Renal cortical epithelial cell (primary cell): ENCODE measurements around the genes UBE2G2 and ADARB1.

DNA sequence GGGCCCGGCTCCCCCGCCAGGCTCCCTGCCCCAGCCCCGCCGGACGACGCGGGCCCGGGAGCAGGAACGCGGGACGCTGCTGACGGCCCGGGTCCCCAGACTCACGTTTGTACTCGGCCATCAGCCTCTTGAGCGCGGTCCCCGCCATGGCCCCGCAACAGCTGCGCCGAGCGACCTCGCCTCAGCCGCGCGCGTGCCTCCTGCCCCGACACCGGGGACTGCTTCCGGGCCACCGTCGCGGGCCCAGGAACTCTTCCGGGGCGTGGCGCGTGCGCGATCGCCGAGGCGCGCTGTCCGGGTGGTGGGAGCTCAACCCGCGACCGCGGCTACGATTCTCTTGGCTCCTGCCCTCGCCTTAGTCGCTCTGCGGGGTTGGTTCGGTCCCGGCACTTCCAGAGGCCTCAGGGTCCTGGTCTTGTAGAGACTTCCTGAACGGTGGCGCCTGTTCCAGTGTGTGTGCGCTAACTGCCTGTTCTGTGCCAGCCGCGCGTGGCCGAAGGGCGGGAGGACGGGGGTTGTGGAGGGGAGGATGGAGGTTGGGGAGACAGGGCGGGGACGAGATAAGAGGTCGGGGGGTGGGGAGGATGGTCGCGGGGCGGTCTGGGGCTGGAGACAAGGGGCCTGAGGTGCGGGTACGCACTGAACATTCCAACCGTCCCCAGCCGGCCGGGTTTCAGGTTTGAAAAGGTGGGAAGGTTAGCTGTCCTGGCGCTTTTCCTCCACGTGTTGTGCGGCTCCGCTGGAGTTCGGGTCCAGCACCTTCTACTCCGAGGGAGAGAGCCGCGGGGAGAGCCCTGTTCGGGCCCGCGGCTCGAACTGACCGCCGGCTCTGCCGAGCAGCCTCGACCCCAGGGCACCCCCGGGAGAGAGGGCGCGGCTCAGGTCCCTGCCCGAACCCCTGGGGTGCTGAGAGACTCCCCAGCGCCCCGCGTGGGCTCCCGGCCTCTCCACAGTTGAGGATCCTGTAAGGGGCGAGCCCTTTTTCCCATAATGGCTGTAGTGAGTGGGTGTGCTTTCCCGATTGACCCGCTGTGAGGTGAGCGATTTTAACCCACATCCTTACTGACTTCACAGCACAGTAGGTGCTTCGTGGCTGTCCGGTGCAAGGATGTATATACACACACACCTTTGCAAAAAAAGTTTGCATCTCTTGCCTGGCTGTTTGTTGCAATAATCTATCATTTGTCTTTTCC lies at the start of gene UBE2G2:
Gene UBE2G2 (minus strand): TSS at position 220 of the 1,193 bp plus-strand sequence.
- RRBS, result 2% methylated on average over 33 of the region's 104 CpGs

GRCh38 chr21:44817242-44817789 lies 546 bp downstream of the SUMO3 start:
- RRBS, result under 1% methylated on average over 11 of the region's 58 CpGs

DNA sequence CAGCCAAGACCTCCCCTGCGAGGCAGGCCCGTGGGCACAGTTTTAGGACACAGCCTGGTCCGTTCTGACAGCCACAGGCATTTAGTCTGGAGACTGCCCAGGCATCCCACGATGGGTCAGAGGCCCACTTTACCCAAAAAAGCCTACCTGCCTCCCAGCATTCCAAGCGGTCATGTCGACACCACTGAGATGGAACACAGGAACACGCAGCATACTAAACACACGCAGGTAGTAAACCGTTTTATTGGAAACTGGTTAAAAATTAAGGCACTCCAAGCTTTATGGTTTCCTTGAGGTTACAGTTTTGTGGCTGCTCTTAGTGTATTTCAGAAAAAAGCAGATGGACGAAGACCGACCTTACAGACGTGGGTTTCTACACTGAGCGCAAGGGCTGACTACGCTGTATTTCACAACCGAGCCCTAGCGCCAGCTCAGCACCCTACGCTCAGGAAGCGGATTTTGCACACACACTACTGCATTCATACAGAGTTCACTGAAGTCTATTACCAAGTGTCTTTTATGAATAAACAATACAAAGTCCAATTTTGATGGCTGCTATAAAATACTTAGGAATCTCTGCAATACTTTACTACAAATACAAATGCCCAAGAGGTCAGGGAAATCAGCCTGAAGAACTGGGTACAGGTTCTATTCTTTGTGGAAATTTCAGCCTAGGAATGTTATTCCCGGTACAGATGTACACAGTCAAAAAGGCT lies 24.0 kb downstream of the PTTG1IP start:
- RRBS, result no CpG with 5 or more reads among the region's 19 CpGs

DNA sequence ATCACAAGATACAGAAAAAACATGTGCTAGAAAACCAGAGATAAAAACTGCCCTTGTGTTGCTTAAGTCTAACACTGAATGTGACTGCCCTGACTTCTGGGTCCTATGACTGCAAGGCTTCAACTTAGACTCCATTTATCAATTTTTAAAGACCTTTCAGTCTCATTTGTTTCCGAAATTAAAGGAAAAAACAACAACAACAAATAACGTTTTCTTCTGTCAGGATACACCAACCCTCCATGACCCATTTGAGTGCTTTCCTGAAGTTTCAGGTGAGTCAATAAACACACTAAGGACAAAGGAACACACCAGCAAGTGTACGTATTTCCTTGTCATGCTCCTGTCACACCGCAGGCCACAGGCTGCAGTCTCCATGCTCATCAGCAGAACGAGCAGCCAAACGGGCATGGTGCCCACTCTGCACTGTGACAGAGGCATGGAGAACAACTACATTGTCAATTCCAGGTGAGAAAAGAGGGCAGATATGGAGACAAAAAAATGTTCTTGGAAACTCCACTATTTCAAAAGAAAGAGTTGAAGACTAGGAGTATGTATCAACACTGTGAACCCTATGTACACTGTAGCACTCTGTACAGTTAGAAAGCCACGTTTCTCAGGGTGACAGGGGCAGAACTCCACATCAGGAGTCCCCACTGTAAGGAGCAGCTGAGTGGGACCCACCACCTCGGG lies 2.7 kb downstream of the PTTG1IP start:
- RRBS, result no CpG with 5 or more reads among the region's 8 CpGs

DNA sequence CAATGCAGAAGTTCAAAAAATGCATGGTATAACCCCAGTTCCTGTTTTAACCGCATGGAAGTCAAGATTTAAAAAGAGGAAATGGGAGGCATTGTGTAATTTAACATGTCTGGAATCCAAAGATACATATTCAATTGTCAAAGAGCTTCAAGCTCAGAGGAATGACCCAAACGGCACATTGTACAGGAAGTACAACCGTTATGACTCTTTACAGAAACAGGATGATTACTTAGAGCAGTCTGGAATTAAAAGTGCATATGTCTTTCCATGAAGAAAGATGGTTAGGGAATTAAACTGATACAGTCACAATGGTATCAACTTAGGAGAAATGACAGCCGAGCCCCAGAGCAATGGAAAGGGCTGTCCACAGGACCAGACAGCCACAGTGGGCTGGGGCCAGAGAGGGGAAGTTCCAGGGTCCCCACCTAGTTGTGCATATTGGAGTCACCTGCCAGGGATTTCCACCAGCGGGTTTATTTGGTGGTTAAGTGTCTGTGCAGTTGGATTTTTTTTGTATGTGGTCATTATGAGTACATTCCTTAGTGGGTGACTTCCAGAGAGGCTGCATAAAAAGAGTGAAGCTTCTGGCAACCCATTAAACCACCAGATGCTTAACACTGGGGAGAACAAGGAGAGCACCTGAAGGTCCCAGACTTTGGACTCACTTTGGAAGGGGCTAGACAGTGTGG lies 7.6 kb upstream of the PTTG1IP start:
- RRBS, result no CpG with 5 or more reads among the region's 5 CpGs

GRCh38 chr21:44907587-44907918 lies 13.1 kb downstream of the ITGB2 start:
- RRBS, result no CpG with 5 or more reads among the region's 10 CpGs

DNA sequence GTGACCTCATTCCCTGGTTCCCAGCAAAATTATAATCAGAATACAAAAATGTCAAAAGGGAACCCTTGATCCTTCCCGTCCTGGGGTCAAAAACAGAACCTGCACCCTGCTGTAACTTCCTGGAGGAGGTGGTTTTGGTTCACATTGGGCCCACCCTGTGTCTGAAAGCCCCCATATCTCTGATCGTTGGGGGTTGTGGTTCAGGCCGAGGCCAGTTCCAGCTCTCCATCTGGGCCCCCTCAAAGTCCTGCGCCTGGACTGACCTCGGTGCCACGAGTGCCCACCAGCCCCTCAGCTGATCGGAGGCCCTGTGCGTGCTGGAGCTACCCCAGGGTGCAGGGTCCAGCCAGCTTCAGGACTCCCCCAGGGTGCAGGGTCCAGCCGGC lies 8.2 kb downstream of the ITGB2 start:
- RRBS, result no CpG with 5 or more reads among the region's 9 CpGs

GRCh38 chr21:44931029-44931873 lies 8.6 kb upstream of the SLX9 start:
- RRBS, result 6% methylated on average over 30 of the region's 53 CpGs

- RRBS, result no CpG with 5 or more reads among the region's 19 CpGs
Measured at GRCh38 chr21:44955244-44955879, 15.5 kb downstream of the SLX9 start.

GRCh38 chr21:44989444-44989981 lies 49.7 kb downstream of the SLX9 start:
- RRBS, result no CpG with 5 or more reads among the region's 8 CpGs

DNA sequence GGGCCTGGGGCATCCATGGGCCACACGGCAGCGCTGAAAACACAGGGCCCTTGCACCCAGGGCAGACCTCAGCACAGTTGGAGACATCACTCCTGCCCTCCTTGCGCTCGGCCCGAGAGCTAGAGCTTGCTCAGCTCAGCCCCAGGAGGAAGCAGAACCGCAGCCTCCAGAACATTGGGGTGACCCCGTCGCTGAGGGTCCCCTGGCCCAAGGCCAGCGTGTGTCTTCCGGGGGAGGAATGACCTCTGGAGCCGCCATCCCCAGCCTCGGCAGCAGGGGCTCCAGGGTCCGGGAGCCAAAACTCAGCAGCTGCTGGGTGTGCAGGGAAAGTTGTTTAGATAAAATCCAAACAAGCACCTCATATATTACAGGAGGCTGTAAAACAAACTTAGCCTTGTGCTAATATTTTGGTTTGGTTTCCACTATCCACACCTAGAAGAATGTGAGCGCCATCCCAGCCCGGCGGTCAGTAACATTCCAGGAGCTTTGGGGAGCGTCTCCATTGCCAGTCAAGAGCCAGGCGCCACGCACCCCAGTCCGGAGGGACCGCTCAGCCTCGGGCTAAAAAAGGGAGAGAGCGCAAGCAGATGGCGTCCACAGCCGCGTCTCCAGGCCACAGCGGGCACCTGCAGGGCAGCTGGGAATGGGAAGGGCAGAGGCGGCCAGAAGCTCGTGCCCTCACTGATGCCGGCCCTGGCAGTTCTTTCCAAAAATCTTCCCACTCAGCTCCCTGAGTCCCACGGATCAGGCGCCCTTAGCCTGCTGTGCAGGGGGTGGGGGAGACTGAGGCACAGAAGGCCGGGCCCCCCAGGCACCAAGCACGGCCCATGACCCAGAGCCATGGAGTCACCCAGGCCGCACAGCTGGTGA lies 51.9 kb downstream of the SLX9 start:
- RRBS, result 48% methylated on average over 10 of the region's 35 CpGs

- RRBS, result no CpG with 5 or more reads among the region's 13 CpGs
Measured at GRCh38 chr21:45001022-45001313, 61.1 kb downstream of the SLX9 start.

DNA sequence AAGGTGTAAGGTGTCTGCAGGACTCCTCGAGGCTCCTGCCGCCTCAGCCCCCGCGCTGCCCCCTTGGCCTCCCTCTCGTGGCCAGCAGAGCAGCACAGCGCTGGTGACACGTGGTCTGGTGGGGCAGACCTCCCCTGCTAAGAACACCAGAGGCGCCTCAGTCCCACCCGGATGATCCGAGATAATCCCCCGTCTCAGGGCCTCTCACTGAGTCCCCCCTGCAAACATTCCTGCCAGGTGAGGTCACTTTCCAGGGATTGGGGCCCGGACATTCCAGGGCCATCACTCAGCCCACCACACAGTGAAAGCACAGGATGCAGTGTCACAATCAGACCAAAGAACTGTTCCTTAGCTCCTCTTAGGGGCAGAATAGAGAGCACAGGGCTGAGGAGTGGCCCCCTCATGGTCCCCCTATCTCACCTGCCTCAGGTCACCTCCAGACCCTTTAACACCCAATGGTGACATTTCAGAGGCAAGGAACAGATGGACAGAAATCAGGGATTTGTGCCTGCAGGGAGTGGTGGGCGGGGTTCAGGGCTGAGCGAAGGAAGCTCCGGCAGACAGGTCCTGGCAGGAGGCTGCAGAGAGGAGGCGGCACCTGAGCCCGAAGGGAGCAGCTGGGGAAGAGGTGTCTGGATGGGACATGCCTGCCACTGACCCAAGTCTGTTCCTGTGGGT lies 62.0 kb upstream of the ADARB1 start:
- RRBS, result 1% methylated on average over 4 of the region's 17 CpGs

DNA sequence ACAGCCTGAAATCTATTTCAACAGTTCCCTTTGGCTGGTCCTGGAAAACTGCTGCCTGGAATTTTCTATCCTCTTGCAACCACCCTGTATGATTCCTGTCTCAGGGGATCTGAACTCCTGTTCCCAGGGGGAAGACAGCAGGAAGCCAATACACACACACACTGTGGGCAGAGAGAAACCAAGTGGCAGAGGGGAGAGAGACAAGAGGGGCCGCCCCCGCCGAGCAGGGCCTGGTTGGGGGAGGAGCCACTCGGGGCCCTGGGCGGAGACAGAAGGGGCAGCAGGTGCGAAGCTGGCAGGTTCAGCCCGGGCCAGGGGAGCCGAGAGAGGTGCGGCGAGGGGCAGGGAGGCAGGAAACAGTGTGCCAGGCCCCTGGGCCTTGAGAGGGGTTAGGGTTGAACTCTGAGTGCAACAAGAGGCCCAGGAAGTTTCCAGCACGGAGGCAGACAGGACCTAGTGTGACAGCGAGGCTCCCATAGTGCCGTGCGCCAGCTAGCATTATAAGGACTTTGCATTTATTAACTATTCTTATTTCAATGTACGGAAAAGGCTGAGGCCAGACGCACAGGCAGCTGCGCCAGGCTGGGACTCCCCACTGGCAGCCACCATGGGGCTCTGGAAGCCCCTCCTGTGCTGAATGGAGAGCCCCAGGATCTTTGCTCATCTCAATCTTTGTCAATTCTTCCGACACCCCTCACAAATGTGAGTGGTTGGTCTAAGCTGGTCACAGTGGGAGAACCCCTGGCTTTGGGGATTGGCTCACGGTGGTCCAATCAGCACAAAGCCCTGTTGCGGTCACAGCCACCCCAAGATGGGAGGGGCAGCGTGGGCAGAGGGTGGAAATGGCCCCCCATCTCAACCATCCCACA lies 59.8 kb upstream of the ADARB1 start:
- RRBS, result no CpG with 5 or more reads among the region's 21 CpGs

DNA sequence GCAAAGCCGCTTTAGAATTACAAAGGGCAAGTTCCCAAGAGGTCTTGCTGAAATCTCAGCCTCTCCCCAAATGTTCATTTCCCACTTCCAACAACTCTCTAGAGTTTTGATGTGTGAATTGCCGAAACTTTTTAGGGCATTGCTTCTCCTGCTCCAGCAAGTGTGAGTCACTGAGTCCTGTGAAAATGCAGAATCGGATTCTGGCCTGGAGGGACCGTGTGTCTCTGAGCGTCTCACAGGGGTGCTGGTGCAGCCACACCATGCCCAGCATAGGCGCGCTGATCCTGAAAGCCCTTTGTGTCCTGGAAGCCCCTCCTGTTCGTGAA lies 43.8 kb upstream of the ADARB1 start:
- RRBS, result no CpG with 5 or more reads among the region's 8 CpGs

- RRBS, result 1% methylated on average over 65 of the region's 158 CpGs
Measured at GRCh38 chr21:45074009-45074929, at the start of gene ADARB1. ADARB1 (plus strand) TSS chr21:45074580.

DNA sequence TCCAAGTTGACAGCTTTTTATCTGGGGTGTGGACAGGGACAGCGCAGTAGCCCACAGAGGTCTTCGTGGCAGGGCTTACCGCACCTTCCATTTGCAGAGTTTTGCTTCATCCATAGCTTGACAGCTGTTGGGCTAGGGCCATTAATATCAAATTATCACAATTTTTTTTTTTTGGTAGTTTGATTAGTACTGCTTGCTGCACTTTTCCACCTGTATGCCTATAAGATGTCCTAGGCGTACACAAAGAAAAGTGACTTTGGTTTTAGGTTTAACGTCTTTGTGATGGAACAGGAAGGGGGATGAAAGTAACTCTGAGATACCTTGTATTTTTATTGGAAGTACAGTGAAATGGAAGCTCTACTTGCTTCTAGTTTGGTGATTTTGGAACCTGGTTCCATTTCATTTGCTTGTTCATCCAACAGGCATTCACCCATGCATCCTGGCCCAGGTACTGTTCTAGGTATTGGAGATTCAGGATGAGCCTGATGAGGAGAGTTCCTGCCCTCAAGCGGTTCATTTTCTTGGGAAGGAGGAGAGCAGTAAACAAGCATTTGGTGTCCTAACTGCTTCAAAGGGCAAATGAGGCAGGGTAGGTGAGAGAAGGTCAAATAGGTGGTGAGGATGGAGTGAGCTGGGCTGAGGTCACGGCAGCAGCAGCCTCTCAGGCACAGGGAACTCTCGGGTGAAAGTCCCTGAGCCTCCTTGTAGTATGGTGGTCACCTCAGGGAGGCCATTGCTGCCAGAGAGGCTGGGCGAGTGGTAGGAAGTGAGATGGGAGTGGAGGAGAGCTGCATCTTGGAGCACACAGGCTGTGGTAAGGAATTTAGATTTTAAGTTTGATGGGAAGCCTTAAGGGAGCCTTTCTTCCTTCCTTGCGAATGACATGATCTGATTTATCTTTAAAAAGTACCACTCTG lies 3.8 kb downstream of the ADARB1 start:
- RRBS, result no CpG with 5 or more reads among the region's 10 CpGs

- RRBS, result no CpG with 5 or more reads among the region's 8 CpGs
Measured at GRCh38 chr21:45080797-45081490, 6.6 kb downstream of the ADARB1 start.

GRCh38 chr21:45101083-45101545 lies 26.7 kb downstream of the ADARB1 start:
- RRBS, result 96% methylated on average over 9 of the region's 41 CpGs

- RRBS, result no CpG with 5 or more reads among the region's 4 CpGs
Measured at GRCh38 chr21:45264005-45264364, 23.7 kb downstream of the POFUT2 start.